Thoracic aorta endothelial cell (primary cell): ENCODE measurements around a stretch of chr13.

DNA sequence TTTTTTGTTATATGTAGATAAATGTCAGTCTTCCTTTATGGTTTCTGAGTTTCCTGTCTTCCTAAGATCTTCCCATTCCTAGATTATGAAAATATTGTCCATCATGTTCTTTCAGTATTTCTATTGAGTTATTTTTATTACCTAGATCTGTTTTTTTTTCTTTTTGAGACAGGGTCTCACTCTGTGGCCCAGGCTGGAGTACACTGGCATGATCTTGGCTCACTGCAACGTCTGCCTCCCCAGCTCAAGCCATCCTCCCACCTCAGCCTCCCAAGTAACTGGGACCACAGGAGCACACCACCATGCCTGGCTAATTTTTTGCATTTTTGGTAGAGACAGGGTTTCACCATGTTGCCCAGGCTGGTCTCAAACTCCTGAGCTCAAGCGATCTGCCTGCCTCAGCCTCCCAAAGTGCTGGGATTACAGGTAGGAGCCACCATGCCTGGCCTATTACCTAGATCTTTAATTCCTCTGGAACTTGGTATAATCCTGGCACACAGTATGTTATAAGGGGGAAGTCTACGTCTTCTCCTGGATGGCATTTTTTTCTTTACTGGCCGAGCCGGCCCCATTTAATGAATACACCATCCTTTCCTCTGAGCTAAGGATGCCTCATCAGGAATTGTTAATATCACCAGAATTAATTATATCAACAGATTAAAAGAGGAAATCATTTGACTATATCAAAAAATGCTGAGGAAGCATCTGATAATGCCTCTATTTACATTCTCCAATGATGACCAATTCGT, 59.1 kb downstream of the TUBGCP3 start:
- CAGE, long polyA plus RNA, result no peak

DNA sequence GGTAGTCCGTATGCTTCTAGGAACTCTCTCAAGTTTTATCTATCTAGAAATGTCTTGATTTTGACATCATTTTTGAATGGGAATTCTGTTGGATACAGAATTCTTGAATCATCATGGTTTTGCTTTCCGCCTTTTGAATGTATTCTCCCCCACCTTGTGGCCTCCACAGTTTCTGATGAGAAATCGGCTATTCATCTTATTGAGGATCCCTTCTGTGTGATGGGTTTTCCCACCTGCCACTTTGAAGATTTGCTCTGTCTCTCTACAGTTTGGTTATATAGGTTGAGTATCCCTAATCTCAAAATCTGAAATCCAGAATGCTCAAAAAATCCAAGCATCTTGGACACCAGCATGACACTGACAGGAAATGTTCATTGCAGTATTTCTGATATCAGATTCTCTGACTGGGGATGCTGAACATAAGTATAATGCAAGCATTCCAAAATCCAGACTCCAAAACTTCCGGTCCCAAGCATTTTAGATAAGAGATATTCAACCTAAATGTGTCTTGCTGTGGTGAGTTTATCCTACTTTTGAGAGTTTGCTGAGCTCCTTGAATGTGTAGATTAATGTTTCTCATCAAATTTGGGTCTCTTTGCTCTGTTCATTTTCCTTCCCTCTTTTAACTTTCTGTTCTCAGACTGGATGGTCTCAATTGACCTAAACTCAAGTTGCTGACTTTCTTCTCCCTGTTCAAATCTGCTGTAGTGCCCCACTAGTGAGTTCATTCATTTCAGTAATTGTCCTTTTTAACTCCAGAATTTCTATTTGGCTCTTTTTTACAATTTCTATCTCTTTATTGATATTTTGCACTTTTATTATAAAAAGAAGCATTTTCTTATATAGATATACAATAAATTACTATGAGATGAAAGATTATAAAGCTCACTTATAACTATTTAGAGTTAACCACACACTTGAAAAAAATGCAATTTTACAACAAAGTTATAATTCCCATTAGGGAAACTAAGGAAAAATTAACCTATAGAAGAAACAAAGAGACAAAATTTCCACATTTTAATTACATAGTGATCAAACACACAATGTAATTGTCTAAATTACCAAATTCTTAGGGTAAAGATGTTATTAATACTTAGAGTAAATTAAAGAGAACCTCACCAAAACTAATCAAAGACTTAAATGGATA, 49.7 kb downstream of the TUBGCP3 start:
- CAGE, long polyA plus RNA, result no peak

DNA sequence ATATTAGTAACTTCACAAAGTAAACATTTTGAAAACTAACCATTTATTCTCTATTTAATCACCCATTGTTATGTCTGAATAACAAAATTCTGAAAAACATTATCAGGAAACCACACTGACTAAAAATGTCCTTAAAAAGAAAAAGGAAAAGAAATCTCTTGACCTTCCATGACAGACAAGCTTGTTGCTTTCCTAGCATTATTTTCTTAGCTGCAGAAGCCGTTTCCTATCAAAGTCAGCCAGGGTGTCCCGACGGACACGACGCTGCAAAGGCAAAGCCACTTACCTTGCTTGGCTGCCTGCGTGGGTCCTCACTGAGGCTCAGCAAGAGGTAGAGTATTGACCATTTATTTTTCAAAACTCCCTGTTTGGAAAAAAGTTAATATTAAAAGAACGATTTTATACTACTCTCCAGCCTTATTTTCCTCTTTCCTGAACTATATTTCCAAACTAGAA, 28.9 kb downstream of the TUBGCP3 start:
- CAGE, long polyA plus RNA, result no peak

DNA sequence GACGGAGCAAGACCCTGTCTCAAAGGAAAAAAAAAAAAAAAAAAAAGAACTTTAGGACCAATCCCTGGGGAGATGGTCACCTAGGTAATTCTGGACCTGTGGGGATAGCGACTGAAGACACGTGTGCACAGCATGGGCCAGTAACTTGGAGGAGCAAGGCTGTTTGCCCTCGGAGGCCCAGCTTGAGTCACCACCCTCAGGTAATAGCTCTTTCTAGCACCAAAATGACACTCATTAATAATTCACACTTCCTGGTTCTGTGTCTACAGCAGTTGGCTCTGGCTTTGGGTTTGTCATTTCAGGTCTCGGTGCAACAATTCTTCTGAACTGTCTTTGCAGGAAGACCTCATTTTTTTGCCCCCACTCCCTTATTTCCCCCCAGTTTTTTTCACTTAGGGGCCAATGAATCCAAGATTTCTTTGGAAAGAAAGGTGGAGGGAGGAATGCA, 3.9 kb upstream of the ATP11A start:
- CAGE, long polyA plus RNA, result no peak

GRCh38 chr13:112703726-112705010, 14.3 kb downstream of the ATP11A start:
- CAGE, long polyA plus RNA, result no peak

DNA sequence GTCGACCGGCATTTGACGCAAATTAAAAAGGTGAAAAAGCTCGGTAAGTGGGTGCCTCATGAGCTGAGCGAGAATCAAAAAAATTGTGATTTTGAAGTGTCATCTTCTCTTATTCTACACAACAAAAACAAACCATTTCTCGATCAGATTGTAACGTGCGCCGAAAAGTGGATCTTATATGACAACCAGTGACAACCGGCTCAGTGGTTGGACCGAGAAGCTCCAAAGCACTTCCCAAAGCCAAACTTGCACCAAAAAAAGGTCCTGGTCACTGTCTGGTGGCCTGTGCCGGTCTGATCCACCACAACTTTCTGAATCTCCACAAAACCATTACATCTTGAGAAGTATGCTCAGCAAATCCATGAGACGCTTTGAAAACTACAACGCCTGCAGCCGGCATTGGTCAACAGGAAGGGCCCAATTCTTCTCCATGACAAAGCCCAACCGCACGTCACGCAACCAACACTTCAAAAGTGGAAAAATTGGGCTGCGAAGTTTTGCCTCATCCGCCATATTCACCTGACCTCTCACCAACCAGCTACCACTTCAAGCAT, 17.8 kb downstream of the ATP11A start:
- CAGE, long polyA plus RNA, result no peak

DNA sequence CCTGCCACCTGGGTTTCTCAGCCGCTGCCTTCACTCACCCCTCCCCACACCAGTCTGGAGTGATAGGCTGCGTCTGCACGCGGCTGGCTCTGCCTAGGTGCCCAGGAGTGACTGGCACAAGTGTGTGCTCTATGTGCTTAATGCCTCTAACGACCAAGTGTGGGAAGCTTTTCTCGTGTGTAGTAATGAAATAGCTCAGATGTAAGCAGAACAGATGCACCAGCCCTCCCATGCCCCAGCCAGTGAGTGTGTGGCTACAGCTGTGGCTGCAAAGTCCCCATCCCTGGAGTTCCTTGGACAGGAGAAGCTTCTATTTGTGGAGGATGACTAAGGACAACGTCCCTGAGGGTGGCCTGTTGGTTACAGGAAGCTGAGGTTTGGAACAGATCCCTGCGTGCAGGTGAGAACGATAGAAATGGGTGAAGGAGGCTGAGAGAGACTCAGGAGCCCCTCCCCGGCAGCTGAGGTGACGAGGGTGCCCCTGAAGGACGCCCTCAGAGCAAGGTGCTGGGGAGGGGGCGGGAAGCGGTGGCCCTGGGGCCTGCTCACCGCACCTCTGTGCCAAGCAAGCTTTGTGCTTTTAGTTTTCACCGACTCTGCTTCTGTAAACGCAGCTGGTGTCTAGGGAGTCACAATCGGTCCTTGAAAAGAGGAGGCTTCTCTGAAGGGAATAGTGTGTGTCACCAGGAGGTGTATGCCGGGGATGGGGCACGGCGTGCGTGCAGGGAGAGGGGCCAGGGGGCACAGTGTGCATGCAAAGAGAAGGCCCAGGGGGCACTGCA, 35.8 kb downstream of the ATP11A start:
- CAGE, long polyA plus RNA, result no peak

DNA sequence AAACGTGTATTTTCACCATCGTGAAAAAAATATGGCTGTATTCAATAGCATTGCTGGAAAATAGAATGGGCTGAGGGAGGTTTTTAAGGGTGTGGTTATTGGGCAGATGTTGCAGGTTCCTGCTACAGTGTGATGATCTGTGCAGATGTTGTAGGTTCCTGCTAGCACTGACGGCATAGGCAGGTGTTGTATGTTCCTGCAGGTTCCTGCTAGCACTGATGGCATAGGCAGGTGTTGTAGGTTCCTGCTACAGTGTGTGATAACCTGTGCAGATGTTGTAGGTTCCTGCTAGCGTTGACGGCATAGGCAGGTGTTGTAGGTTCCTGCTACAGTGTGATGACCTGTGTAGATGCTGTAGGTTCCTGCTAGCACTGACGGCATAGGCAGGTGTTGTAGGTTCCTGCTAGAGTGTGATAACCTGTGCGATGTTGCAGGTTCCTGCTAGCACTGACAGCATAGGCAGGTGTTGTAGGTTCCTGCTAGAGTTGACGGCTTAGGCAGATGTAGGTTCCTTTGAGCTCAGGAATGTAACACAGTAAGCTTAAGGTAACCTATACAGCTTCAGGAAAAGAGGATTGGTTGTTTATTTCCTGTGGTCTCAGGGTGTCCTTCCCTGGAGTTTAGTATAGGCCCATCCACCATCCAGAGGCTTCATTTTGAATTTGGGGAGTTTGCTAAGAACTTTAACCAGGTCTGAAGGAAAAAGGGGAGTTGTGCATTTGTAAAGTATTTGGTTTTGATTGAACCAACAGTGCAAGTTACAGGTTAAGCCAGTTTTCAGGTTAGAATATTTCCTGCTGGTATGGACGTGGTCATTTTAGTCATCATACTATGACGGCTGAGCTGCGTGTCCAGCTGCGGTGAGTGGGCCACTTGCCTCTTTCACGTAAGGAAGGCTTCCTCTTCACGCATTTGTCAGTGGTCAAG, 53.6 kb downstream of the ATP11A start:
- CAGE, long polyA plus RNA, result no peak

GRCh38 chr13:112760956-112761239, 71.1 kb downstream of the ATP11A start:
- CAGE, long polyA plus RNA, result no peak

DNA sequence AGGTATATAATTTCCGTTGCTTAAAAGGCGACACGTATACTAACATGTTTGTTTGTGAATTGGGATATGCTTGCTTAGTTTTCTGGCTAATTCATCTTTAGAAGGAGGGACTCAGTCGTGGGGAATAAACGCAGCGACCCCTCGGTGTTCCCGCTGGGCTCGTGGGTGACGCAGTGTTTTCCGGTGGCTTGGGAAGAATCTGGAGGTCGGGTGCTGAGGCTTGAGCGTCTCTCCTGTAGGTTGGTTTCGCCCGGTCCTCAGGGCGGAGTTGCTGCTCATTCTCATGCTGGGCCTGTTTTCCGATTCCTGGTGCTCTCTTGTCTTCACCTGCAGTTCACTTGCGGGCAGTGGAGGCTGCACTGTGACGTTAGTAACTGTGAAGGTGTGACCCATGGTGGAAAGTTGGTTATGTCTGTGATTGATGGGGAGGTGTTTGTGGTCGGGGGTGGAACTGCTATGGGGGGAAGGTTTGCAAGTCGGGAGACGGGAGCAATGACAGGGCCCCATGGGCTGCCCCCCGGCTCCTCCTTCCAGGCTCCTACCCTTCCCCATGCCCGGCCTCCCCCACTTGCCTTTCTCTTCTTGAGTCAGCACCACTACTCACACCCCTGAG, 78.9 kb downstream of the ATP11A start:
- CAGE, long polyA plus RNA, result no peak

GRCh38 chr13:112796149-112796757, 106.4 kb downstream of the ATP11A start:
- CAGE, long polyA plus RNA, result no peak

DNA sequence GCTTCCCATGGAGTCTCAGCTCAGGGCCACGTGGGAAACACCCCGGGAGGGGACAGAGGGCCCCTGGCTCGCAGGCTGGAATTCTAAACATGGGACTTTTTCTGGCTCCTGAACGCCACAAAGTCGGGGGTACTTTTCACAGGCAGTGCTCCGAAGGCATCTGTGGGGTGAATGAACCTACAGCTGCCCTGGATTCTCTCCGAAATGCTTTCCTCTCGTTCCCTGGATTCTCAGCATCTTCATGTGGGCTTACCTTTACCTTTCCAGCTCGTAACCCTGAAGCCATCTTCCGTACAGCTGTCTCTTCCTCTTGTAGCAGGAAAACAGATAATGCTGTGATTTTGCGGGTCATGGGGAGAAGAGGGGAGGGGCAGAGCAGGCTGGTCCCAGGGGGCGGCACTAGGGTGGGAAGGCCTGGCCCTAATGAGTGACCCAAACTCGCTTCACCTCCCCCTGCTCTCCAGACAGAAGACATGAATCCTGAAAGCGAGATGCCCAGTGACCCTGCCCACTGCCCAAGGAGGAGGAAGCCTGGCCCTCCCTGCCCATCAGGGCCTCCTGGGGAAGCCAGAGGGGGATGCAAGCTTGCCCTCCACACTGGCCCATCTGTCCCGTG, 81.0 kb upstream of the MCF2L start:
- CAGE, long polyA plus RNA, result no peak

GRCh38 chr13:112943062-112944042, 25.7 kb upstream of the MCF2L start:
- CAGE, long polyA plus RNA, result no peak

- CAGE, long polyA plus RNA, result no peak
Observed at GRCh38 chr13:113022179-113023156, 53.5 kb downstream of the MCF2L start.

DNA sequence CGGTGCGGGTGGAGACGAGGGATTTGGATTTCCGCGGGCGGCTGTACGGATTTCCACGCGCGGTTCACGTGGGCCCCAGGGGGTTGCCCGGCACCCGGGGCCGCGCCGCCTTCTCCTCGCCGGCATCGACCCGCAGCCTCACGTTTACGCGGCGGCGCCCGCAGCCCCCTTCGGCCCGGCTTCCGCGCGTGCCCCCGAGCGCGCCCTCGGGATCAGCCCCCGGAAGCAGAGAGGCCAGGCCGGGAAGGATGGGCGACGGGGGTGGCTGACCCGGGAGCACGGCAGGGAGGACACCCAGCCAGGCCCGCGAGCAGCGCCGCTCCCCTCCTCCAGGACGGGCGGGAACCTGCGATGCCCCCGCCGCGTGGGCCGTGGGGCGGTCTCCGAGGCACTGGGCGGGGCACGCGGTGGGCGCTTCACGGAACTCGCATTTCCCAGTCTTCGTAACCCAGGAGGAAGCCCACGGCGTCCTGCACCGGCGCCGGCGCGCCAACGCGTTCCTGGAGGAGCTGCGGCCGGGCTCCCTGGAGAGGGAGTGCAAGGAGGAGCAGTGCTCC, 4.7 kb downstream of the F7 start:
- CAGE, long polyA plus RNA, result no peak

DNA sequence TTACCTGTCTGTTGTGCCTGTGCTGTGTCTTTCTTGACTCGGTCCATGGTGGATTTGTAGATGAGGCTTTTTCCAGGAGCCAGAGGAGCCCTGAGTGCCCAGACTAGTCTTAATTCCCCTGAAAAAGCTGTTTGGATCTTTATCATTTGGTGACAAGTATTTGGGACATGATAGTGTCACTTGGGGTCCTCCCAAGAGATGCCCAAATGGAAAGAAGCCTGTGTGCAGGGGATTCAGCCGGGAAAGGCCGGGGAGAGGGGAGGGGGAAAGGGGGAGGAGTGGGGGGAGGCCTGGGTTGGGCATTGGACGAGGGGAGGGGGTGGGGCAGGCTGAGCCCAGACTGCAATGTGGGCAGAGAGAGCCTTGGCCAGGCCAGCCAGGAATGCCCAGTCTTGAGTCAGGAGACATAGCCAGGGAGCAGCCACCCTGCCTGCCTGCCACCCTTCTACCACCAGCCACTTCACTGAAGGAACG, 333 bp downstream of the PROZ start:
- CAGE, long polyA plus RNA, result no peak

DNA sequence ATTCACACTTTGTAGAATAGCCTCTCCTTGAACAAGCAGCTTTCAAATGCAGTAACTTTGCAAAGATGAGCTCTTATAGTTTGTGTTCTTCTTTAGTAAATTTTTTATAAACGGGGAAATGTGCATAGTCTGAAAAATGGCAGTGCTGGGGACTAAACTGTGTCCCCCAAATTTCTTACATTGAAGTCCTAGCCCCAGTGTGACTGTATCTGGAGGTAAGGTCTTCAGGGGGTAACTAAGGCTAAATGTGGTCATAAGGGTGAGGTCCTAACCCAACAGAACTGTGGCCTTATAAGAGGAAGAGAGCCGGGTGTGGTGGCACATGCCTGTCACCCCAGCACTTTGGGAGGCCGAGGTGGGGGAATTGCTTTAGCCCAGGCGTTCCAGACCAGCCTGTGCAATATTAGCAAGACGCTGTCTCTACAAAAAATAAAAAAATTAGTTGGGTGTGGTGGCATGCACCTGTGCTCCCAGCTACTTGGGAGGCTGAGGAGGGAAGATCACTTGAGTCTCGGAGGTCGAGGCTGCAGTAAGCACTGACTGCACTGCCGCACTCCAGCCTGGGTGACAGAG, 17.8 kb downstream of the PROZ start:
- CAGE, long polyA plus RNA, result no peak

DNA sequence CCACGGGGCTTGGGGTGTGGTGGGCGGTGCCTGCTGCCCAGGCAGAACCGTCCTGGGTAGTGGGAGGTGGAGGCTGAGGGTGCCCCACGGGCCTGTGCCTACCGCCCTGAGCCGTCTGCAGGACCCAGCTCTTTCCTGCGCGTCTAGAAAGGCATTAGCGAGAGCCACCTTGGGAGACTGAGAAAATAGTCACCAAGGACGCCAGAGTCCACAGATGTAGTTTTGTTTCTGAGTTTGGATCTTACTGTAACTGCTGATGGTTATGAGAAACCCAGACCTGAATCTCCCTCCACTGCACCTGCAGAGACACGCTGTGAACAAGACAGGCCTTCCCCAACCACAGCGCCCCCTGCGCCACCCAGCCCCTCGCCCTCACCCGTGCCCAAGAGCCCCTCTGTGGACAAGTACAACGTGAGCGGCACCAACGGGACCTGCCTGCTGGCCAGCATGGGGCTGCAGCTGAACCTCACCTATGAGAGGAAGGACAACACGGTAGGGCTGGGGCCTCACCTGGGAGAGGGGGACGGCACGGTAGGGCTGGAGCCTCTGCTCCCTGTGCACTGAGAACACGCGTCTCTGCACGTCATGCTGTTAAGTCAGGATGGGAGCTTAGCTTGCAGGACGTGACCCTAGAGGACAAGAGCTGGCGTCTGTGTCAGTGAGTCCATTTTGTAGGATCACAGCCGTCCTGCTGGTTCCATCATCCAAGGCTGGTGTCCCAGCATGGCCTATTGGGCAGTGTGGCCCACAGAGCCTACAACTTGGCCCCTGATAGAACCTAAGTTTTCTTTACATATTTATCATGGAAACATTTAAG, 22.3 kb downstream of the LAMP1 start:
- CAGE, long polyA plus RNA, result no peak

- CAGE, long polyA plus RNA, result no peak
Observed at GRCh38 chr13:113401294-113402196, 37.6 kb upstream of the GRTP1 start.

- CAGE, long polyA plus RNA, result no peak
Observed at GRCh38 chr13:113408049-113408707, 44.2 kb upstream of the GRTP1 start.